Psoas muscle (tissue), 2 donors: ENCODE data around the genes MPV17L and MARF1.

- PRO-cap, 2 experiments, result no peak in any of the 2 experiments
Observed at GRCh38 chr16:15143170-15144168, 49.4 kb upstream of the RRN3 start.

DNA sequence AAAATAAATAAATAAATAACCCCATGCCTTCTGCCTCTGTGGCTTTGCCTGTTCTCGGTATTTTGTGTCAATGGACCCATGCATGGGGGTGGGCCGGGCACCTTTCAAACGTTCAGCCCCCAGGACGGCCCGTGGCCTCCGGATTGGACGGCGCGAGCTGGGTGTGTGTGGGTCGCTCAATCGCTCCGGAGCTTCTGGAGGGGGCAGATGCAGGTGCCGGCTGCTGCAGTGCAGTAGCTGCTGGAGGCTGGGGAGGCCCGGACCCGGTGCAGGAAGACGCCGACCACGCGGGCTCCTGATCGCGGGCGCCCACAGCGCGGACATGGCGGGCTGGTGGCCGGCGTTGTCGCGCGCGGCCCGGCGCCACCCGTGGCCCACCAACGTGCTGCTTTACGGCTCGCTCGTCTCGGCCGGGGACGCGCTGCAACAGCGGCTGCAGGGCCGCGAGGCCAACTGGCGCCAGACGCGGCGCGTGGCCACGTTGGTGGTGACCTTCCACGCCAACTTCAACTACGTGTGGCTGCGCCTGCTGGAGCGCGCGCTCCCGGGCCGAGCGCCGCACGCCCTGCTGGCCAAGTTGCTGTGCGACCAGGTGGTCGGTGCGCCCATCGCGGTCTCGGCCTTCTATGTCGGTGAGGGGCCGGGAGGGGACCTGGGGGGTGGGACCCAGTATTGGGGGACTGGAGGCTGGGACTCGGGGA is at the start of gene MPV17L:
TSS of gene MPV17L (plus strand) at position 179 of the 701 bp plus-strand sequence.
- PRO-cap, 2 experiments, result peak in 2 of 2 experiments; most common plus-strand start position 206 of the sequence (in 2); most common minus-strand start position 72 of the sequence (in 1)

GRCh38 chr16:15462486-15463057 is 28.2 kb downstream of the BMERB1 start:
- PRO-cap, 2 experiments, result no peak in any of the 2 experiments

DNA sequence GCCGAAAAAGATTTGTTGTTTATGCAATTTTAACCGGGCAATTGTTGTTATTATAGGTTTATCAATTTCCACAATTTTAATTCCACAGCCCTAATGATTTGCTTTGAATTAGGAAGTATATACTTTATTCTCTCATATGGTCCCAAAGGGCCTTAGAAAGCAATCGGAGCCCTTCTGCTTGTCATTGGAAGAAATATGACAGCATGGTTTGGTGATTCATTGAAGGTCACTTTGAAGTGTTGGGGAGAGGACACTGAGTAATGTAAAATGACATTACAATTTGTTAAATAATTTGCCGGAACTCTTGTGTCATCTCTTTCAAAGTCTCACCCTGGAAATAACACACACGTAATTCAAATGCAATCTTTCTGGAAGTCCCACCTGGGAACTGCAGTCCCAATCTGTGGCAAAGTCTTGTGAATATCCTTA is 59.8 kb downstream of the BMERB1 start:
- PRO-cap, 2 experiments, result no peak in any of the 2 experiments

GRCh38 chr16:15501988-15502900 is 67.9 kb downstream of the BMERB1 start:
- PRO-cap, 2 experiments, result no peak in any of the 2 experiments

- PRO-cap, 2 experiments, result no peak in any of the 2 experiments
Observed at GRCh38 chr16:15507302-15507795, 73.0 kb downstream of the BMERB1 start.

DNA sequence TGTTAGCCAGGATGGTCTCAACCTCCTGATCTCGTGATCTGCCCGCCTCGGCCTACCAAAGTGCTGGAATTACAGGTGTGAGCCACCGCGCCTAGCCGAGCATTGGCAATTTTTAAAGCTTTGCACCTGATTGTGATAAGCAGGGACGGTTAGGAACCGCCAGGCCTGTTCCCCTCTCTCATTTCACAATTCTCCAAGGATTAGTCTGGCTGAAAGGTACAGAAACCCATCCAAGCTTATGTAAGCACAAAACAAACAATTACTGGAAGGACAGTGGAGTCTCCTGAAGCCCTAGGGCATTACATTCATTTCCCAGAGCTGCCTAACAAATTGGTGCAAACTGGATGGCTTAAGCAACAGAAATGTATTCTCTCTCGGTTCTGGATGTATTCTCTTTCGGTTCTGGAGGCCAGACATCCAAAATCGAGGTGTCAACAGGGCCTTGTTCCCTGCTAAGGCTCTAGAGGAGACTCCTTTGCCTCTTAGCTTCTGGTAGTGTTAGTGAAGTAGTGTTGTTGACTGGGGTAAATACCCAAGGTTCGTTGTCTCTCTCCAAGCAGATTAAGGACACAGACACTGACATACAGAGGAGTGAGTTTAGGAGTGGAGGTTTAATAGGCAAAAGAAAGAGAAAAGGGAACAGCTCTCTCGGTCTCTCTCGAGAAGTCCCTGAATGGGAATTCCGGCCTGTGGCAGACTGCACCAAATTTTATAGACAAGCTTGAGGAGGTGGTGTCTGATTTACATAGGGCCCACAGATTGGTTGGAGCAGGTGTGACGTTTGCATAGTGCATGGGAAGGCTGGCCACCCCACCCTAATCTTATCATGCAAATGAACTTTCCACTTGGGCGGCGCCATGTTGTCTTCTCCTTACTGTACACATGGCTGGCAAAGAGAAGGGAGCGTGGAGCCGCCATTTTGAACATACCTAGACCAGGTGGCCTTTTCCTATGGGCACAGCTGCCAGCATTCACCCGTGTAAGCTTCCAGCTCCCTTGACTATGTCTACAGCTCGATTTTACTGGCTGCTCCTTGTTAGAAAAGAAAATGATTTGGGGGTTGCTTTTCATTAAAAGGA is 66.4 kb downstream of the MARF1 start:
- PRO-cap, 2 experiments, result no peak in any of the 2 experiments

DNA sequence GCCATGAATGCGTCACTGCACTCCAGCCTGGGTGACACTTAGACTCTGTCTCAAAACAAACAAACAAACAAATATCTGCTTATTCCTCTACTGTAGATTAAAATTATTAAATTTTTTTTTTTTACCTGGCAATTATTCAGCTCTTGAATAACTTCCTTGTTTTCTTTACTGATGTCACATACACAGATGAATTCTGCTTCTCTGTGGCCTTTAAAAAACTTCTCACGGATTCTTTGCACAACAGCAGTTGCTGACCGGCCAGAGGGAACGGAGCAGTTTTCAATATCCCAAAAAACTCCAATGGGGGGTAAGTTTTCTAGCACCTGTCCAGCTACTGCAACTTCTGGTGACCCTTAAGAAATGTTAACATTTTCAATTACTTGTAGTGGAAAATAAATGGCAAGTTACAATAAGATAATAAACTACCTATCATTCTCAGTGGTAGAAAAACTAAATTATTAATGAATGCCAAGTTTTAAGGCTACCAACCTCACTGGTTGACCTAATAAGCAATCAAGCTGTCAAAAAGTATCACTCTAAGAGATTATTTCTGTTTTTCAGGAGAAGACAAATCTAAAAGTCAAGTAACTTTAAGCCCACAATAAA is 9.4 kb downstream of the MARF1 start:
- PRO-cap, 2 experiments, result no peak in any of the 2 experiments

- PRO-cap, 2 experiments, result peak in 2 of 2 experiments; most common plus-strand start chr16:15643267 (in 2); most common minus-strand start chr16:15643045 (in 1)
Observed at GRCh38 chr16:15642931-15643777, at the start of gene MARF1. TSS of gene MARF1 (minus strand) at chr16:15643154.

- PRO-cap, 2 experiments, result no peak in any of the 2 experiments
Observed at GRCh38 chr16:15650729-15651447, 843 bp downstream of the NDE1 start.

DNA sequence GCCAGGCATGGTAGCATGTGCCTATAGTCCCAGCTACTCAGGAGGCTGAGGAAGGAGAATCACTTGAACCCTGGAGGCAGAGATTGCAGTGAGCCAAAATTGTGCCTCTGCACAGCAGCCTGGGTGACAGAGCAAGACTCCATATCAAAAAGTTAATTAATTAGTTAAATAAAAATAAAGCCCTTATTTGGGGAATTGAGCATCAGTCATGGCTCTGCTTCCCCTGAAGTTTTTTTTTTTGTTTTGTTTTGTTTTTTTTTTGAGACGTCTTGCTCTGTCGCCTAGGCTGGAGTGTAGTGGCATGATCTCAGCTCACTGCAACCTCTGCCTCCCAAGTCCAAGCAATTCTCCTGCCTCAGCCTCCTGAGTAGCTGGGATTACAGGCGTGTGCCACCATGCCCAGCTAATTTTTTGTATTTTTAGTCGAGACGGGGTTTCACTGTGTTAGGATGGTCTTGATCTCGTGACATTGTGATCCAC is 47.6 kb downstream of the NDE1 start:
- PRO-cap, 2 experiments, result no peak in any of the 2 experiments

DNA sequence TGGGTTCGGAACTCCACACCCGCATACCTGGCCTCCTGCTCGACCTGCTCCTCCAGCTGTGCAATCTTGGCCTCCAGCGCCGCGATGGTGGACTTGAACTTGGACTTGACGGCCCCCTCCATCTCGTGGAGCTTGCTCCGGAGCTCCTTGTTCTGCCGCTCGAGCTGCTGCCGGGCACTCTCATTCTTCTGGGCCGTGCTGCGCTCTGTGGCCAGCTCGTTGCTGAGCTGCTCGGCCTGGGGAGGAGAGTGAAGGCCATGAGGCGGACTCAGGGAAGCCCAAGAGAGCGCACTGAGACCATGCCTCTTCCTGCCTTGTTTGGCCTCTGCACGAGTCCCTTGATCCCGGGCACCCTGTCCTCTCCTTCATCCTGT is 67.1 kb downstream of the NDE1 start:
- PRO-cap, 2 experiments, result no peak in any of the 2 experiments

DNA sequence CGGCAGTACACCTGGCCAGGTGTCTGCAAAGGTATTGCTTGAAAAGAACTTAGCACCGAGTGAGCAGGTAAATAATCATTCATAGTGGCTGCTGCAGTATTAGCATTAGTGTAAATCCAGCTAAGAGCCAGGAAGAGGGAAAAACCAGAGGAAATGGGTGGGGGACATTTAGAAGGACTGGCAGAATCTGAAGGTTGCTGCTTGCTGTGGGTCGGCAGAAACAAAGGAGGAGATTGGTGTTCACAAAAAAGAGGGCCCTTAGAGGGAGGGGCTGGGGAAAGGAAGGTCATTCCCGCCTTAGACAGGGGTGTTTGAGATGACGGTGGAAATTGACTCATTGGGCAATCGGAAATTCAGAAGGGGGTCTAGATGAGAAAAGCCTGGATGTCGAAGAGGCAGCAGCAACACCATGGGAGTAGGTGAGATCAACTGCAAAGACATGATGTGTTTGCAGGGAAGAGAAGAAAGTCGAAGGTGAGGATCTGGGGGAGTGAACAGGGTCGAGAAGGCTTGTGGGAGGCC is 86.8 kb downstream of the NDE1 start:
- PRO-cap, 2 experiments, result no peak in any of the 2 experiments

DNA sequence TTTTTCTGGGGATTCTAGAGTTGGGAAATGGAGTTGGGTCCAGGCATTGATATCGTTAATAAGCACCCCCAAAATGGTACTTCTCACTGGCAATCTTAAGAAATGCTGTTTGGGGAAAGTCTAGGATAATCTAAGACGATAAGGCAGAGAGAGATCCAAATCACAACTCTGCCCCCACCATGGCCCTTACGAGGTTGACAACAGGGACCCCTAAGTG is 282 bp downstream of the MYH11 start:
- PRO-cap, 2 experiments, result no peak in any of the 2 experiments

- PRO-cap, 2 experiments, result no peak in any of the 2 experiments
Observed at GRCh38 chr16:15958595-15959265, 9.3 kb downstream of the ABCC1 start.

GRCh38 chr16:15983747-15984408 is 34.5 kb downstream of the ABCC1 start:
- PRO-cap, 2 experiments, result no peak in any of the 2 experiments

DNA sequence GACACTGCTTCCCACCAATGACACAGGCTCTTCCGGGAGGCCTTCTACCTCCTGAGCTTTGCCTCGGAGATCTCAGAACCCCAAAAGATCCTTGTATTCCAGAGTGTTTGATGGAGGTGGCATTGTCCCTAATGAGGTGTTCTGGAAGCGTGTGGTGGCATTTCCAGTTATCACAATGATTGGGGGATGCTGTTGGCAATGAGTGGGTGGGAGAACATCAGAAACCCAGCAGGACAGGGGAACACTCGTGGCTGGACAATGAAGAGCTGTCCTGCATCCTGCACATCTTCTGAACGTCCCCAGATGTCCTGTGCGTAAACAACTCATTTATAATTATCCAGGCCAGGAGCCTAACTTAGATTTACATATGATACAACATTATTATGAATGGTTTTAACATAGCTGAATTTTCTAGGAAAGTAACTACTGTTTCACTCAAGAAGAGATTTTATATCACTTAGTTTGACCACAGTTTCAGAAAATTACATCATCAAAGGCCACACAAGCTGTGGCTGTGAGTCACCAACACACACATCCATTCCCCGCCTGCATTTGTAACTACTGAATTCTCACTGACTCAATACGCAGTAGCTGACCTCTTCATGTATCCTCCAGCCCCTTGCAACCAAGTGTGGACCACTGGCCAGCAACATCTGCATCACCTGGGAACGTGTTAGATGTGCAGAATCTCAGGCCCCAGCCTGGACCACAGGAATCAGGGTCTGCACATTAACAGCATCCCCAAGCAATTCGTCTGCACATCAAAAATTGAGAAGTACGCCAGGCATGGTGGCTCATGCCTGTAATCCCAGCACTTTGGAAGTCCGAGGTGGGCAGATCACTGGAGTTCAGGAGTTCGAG is 197.7 kb downstream of the XYLT1 start:
- PRO-cap, 2 experiments, result no peak in any of the 2 experiments

DNA sequence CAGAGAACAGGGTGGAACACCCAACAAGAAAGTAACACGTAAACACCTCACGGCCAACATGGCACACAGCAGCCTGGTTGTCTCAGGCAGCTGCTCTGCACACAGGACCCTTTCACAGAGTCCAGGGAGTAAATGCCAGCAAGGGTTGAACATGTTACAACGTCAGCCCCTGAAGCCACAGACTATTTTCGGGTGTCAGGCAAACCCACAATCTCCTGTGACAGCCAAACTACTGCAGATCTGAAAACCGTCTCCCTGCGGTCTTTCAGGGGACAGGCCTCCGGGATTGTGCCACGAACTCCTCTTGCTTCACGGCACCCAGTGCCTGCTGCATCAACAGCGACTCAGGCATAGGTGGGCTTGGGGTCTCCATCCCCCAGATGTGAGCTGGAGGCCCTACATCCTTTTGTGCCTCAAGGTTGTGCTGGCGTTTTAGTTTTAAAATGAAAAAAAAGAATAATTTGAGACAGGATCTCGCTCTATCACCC is 127.7 kb downstream of the XYLT1 start:
- PRO-cap, 2 experiments, result no peak in any of the 2 experiments

- PRO-cap, 2 experiments, result no peak in any of the 2 experiments
Observed at GRCh38 chr16:17346449-17347673, 123.9 kb downstream of the XYLT1 start.

DNA sequence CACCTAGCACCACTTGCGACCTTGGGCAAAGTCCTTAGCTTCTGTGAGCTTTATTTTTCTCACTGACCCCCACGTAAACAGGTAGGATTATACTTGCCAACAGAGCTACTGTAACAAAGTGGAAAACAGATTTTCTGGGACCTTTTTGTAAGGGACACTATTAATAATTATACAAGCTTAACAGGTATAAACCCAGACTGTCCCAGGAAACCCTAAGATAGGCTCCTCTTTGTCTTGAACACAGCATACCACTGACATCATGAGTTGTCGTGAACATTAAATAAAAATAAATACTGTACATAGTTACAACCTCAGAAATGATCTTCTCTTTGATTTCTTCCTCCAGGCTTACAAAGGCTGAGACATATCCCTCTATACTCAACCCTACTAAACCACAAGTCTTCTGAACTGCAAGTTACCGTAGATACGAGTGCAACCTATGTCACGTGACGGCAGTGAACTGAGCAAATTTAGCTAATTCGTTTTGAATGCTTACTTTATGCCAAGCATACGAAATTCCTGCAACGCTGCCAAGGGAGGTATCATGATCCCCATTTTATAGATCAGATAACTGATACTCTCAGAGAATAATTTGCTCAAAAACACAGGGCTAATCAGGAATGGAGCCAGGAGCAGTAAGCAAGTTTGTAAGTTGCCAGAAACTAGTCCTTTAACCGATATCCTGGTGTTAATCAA is 106.5 kb downstream of the XYLT1 start:
- PRO-cap, 2 experiments, result no peak in any of the 2 experiments